HL-60 (cell line): Measurements from ENCODE around the genes CCL17, CIAPIN1 and CNOT1.

DNA sequence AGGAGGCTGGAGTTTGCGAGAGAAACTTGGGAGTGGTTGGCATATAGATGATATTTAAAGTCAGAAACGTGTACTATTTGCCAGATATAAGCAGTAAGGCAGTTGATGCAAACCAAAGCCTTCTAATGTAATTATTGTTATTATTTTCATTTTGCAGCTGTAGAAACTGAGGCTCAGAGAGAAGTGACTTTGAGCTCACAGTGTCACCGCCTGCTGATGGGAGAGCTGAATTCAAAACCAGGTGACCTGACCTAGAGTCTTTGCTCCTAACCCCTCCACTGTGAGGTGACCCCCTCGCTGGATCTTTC, at the start of gene CCL17:
CCL17 (plus strand) TSS at position 172 of the 308 bp plus-strand sequence.
- RRBS: no CpG with 5 or more reads among the region's 4 CpGs

DNA sequence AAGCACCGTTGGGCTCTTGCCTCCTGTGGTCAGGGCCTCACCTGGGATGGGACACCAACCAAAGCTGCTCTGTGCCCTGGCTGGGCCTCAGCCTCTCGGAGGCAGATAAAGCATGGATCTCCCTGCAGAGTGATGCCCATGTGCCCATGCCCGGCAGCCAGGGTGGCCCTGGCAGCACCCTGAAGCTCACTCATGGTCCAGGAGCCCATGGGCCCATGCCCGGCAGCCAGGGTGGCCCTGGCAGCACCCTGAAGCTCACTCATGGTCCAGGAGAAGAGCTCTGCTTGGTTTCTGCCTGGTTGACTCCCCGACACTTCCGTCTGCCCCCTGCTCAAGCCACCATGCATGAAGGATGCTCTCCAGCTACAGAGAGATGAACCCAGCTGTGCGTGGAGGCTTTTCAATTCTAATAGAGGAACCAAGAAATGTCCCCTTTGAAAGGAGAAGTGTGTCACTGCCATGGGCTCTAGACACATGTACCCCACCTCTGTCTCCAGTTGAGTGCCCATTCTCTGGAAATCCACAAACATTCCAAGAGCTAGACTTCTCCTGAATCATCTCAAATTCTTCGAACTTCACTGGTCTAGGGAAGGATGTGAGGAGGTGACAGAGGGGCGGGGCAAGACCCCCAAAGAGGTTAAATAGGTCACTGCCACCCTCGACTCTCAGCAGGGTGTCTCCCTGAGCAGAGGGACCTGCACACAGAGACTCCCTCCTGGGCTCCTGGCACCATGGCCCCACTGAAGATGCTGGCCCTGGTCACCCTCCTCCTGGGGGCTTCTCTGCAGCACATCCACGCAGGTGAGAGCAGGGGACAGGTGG, 8.8 kb downstream of the CCL17 start:
- RRBS: 56% methylated on average over 2 of the region's 11 CpGs

DNA sequence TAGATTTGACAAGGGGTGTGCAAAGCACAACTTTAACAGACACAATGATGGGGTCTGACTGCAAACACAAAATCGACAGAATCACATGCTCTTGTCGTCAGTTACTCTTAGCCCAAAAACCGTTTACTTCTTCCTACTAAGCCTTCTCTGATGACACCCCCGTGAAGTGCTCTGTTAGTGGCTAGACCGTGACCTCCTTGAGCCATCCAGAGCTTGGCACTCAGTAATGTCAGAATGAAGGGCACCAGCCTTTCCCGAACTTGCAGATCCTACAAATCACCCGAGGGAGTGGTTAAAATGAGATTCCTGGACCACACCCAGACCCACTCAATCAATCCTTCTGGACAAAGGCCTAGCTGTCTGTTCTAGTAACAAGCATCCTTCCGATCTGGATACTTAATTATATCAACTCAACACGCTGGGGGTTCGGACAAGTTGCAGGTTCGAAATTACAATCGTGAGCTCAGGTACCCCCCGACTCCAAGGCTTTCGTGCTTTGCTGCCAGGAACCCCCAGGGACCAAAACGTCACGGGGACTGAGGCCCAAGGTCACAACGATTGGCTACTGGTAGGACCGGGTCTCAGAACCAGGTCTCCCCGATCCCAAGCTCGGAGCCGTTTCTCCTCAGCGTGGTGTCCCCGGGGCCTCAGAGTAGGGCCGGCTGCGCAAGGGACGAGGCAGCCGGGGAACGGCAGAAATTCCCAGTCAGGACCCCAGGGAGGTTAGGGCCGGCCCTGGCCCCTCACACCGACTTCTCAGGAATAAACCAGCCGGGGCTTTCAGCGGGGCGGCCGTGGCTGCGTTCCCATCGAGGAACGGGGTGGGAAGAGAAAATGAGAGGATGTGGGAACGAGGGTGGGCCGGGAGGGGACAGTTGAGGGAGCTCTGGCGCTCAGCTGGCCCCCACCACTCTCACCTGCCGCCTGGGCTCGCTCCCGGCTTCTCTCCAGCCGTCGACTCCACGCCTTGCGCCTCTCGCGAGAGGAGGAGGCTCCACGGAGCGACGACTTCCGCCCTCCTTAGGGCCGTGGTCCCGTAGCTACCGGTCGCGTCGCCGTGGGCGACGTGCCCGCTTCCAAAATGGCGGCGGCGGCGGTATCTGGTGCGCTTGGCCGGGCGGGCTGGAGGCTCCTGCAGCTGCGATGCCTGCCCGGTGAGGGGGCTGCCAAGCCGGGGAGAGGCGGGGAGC, at the start of gene CIAPIN1:
CIAPIN1 (minus strand) TSS at position 961 of the 1,190 bp plus-strand sequence.
- RRBS: 3% methylated on average over 45 of the region's 74 CpGs

DNA sequence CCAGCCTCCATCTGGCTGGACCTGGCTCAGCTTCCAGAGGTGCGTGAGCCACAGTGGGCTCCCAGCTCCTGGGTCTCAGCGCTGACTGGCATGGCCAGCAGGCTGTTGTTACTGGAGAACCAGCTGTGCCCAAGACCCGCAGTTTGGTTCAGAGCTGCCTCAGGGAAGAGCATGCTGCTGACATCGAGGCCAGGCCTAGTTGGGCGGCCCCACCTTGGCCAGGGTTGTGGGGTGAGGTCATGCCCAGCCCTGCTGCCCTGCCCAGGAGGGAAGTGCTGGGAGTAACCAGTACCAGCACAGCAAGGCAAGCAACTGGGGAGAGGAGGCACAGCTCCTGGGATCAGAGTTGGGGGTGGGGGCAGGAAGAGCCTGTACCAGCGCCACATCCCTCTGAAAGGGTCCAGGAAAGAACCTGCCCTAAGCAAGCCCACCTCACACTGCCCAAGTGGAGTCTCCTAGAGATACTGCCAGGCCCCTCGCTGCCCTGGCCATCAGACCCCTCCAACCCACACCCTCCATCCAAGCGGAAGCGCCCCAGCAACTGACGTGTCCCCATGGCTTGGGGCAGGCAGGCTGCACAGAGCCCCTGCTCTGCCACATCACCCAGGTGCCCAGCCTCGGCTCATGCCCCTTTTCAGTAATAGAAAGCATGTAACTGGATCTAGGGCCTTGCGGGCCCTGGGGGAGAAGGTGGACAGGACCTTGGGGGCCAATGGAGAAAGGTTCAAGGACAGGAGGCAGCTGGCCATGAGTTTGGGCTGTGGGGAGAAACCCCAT, 1.0 kb downstream of the DOK4 start:
- RRBS: no CpG with 5 or more reads among the region's 12 CpGs

- RRBS: no CpG with 5 or more reads among the region's 11 CpGs
These were observed 1.1 kb upstream of the CCDC102A start for GRCh38 chr16:57537411-57537996.

DNA sequence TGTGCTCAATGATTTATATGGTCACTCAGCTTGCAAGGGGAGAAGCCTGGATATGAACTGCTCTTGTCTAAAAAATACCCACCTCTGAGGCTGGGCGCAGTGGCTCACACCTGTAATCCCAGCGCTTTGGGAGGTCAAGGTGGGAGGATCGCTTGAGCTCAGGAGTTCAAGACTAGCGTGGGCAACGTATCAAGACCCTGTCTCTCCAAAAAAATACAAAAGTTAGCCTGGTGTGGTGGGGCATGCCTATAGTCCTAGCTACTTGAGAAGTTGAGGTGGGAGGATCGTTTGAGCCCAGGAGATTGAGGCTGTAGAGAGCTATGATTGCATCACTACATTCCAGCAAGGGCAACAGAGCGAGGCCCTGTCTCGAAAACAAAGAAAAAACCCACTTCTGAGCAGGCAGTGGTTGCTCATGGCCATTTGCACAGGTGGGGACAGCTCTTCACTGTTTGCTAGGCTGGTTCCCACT, 4.3 kb upstream of the ADGRG1 start:
- RRBS: no CpG with 5 or more reads among the region's 8 CpGs

DNA sequence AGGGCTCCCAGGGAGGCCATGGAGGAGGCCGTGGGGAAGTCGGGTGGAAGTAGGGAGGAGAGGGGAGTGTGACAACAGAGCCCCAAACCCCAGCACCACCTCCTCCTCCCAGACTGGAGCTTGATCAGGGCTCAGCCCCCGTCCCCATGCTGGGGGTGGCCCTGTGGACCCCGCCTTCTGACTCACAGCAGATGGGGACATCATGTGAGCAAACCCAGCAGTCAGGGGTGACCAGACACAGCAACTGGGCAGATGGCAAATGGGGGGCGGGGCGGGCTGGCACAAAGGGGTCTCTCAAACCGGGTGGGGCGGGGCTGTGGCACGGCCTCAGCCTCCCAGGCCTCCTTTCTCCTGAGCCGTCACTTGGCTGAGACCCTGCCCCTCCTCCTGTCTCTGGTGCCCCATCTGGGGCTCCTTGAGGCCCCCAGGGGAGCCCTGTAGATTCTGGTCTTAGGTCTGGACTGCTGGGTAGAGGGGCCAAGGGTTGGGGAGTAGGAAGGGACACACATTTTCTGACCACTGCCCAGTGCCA, 3.1 kb downstream of the ADGRG1 start:
- RRBS: no CpG with 5 or more reads among the region's 10 CpGs

DNA sequence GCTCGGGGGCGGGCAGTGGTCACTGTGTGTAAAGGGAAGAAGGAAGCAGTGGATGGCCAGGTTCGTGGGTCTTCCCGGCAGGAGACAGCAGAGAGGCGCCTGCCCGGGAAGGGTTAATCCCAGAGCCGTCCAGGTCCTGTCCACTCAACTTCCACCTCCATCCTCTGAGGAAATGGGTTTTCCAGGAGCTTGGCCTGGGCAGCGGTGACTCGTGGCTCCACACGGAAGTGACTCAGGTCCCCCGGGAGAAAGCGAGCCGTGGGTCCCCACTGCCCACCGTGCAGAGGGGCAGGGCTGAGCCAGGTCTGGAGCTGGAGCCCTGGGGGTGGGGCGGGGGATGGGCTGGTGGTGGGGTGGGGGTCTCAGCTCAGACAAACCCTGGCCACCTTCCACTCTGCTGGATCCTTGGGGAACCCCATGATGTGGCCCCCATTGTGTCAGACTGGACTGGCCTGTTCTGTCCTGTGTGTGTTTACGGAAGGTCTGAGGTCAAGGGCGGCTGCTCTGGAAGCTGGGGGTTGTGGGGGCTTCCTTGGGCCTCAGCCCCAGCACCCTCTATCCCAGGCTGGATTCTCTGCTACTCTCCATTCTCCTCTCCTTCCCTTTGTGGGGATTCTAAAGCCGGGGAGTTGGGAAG, 17.7 kb downstream of the ADGRG1 start:
- RRBS: no CpG with 5 or more reads among the region's 18 CpGs

- RRBS: no CpG with 5 or more reads among the region's 20 CpGs
These were observed 1.1 kb downstream of the KATNB1 start for GRCh38 chr16:57736459-57737204.

DNA sequence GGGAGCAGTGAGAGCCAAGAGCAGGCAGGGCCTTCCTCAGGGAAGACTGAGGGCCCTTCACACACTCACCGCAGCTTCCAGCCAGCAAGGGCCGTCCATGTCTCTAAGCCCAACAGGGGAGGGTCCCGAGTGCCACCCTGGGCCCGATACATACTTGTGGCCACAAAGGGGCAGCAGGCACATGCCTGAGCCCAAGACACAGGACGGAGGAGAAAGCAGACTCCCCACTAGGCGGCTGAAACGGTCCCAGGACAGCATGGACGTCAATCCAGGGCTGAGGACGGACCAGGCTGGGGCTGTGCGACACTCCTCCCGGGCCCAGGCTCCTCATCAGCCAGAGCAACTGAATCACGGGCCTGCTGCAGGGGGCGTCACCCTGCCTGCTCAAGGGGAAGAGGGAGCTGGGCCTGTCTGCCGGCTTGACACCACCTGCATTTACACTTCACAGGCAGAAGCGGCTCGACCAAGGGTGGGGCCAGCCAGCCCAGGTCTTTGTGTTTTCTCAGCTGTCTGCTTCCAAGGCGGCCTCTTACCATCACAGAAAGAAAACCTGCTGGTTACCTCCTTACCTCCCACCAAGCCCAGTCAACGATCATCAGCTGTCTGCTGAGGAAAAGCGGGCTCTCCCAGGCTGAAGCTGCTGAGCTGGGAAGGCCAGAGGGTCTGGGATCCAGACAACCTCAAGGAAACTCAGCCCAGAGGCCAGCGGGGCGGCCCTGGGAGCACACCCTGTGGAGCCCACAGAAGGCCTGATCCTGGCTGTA, 26.5 kb downstream of the KIFC3 start:
- RRBS: 70% methylated on average over 2 of the region's 21 CpGs

- RRBS: no CpG with 5 or more reads among the region's 8 CpGs
These were observed 2.8 kb downstream of the KIFC3 start for GRCh38 chr16:57799307-57800148.

GRCh38 chr16:57862716-57863308, 60.5 kb upstream of the KIFC3 start:
- RRBS: no CpG with 5 or more reads among the region's 8 CpGs

- RRBS: 5% methylated on average over 46 of the region's 62 CpGs
These were observed 468 bp downstream of the ZNF319 start for GRCh38 chr16:57999876-58000531.

DNA sequence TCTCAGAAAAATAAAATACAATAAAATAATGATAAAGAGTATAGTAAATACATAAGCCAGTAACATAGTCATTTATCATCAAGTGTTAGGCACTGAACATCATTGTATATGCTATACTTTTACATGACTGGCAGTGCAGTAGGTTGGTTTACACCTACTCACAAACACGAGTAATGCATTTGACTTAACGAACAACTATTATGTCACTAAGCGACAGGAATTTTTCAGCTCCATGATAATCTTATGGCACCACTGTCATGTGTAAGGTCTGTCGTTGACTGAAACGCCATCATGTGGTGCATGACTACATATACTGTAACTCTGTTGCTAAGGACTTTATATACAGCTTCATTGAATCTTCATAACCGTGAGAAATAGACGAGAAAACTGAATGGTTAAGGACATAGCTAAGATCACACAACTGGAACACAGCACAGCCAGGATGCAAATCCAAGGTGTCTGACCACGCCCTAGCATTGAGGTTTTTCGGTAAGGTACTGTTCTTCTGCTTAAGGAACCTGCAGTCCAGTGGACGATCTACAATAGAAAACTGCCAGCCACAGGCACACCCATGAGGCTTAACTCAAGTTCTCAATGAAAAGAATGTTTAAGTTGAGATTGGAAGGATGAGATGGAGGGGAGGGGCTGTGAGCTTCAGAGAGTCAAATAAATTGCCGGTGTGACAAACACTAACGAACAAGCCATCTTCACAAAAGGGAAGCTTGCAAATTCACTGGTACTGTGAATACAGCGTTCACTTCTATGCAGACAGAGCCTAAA, 3.3 kb downstream of the CFAP20 start:
- RRBS: no CpG with 5 or more reads among the region's 13 CpGs

GRCh38 chr16:58176882-58177403, 21.0 kb downstream of the CSNK2A2 start:
- RRBS: no CpG with 5 or more reads among the region's 4 CpGs

- RRBS: no CpG with 5 or more reads among the region's 7 CpGs
These were observed 24.7 kb upstream of the CSNK2A2 start for GRCh38 chr16:58222471-58223166.

DNA sequence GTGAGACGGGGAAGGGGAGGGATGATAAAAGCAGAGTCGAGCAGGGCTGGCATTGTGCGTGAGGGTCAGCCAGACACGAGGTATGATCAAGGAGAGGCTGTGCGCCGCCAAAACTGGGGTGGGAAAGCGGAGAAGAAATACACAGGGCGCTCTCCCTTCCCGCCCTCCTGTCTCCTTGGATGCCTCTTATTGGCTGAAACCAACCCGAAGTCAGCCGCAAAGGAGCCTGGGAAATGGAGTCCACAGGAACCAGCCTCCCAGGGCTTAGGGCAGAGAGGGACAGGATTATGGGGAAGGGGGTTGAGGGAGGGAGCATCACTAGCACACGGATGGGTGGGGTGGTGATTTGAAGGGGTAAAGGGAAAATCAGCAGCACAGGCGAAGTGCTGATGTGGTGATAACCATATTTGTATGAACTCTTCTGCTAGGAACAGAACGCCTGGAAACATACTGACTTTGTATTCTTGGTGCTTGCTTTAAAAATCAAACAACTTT, 13.3 kb upstream of the CCDC113 start:
- RRBS: no CpG with 5 or more reads among the region's 14 CpGs

DNA sequence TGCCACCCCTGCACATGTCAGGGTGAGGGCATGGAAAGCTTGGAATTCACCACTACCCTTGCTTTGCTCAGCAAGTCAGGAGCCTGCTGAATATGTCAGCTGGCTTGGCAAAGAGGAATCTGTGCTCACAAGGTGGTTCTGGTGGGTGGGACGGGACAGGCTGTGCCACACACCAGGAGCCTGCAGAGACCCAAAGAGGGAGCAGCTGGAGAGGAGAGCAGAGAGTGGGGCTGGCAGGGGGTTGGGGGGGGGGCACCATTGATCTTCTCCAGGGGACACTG, 48.7 kb upstream of the NDRG4 start:
- RRBS: no CpG with 5 or more reads among the region's 1 CpG

GRCh38 chr16:58551511-58551900, 36.2 kb downstream of the SETD6 start:
- RRBS: no CpG with 5 or more reads among the region's 3 CpGs

DNA sequence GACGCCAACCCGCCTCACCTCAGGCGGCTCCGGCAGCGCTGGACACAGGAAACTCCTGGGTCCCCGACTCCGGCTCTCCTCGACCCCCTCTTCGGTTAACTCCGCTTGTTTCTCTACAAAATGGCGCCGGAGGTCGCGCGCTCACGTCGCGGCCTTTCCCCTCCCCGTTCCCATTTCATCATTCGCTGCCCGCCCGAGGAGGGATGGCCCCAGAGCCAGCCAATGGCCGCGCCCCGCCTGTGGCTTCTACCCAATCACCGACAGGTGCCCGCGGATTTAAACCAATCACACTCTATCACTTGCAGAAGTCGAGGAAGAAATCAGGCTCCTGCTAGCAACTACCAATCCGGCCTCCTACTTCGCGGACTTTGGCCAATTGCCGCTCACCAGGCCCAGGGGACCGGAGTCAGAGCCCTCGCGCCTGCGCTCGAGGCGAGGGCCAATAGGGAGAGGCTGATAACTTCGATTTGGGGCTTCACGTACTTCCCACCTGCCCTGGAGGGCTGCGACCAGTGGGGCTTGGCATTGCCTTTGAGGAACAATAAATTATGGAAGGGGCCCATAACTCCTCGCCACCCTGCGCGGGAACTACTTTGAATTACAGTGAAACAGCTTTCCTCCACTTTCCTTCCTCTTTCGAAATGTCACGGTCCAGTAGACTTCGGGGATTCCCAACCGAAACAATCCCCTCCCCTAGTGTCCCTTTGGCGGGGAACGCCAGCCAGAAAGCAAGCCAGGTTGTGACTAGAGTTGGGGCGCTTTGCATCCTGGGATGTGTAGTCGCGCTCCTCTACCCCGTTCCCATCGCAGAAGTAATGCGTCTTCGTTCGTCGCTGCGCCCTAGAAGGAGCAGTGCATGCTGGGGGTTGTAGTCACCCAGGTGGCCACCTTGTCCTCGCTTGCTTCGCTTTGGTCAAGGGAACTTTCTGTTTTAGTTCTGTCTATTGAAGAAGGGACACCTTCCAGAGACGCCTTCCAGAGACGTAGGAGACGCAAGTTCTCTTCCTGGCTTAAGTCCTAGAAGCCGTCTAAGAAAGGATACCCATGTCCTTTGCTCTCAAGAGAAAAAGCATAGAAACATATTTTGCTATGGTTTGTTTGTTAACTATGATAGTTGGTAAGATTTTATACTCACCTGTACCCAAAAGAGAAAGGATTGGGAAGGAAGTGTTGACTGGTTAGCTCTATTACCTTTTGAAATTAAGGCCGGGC, at the start of gene CNOT1:
CNOT1 (minus strand) TSS at position 117 of the 1,212 bp plus-strand sequence.
- RRBS: 5% methylated on average over 9 of the region's 68 CpGs